Ureter (tissue), 1 donor: ENCODE measurements around a stretch of chr6.

DNA sequence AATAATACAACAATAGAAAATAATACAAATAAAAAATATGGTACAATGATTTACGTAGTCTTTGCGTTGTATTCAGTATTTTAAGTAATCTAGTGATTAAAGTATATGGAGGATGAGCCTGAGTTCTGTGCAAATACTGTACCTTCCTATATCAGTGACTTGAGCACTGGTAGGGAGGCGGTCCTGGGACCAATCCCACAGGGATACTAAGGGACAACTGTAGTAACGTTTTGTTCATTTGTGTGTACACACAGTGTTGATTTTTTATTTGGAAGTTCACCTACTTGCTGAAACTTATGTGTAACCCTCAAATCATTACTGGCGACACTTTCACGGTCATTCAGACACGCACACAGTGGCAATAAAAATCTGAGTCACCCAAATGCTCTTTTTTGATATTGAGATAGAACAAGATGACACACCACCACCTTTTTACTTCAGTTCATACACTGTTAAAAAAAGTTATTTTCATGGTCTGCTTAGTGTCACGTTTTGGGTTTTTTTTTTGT is 79.7 kb downstream of the QKI start:
- PRO-cap: no peak

DNA sequence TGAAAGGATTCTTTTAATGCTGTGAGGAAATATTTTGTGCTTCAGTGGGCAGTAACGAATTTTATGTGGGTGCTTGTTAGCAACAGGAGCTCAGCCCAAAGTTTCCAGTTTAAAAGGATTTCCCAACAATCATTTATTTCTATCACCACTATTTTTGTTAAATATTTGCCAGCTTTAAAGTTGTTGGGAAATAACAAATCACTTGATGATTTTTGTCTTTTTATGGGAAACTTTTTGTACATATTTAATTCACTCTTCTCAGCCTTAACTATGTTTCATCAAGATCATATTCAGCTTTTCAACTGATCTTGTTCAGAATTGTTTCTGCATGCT is 111.9 kb downstream of the QKI start:
- PRO-cap: no peak

DNA sequence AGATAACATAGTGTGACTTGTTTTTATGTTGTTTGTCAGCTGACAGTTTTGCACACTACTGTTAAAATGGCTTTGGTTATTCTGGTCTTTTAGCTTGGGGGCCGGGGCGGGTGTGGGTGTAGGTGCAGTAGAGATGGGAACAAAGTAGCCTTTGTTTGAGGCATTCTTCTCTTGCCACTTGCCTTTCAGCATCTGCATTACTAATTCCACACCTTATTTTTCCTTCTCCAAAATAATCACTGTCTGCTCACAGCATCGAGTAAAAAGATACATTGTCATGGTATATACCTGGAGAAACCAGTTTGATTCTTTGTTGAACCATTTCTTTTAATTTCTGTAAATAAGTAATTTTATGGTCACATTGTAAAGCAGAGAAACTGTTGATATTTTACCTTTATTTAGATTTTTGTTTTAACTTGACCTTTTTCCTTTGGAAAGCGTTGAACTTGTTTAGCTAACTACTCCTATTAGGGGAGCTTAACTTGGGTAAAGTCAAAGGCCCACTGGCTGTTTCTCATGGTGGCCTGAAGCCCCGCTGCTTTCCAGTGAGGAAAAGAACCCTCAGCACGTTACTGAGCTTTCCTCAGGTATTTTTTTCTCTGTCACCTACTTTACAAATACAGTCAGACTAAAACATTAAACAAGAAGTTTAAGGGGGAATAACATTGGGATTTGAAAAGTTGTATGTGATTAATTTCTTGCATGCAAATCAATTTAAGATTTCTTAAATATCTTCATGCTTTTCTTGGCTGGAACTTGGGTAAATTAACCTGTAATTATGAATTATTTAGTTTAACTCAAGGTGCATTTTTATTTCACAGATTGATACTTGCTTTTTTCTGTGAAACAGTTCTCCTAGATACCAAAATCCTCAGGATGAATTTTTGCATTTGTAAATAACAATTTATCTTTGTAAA is 159.7 kb downstream of the QKI start:
- PRO-cap: no peak

DNA sequence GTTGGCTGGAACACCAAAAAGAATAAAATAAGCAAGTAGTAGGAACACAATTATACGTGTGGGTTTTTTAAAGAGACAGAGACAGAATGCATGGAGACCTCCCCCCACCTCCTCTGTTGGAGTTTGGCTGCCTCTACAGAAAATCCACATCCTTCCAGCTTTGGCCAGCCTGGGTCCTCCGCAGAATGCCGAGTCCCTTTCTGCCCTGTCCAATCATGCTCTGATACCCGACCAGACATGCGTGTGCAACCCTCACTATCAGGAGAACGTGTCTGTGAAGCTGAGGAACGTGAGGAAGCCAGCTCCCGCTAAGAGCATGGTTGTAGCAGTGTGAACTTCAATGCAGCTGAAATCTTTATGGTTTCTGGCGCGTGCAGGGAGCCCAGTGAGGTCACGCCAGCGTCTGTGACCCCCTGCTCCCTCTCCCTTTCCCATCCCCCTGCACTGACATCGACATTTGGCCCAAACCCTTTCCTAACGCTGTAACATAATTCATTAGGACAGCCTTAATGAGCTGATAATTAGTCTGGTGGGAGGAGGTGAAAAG is 423.1 kb downstream of the QKI start:
- PRO-cap: no peak

GRCh38 chr6:164785710-164786092 is 523.7 kb downstream of the C6orf118 start:
- PRO-cap: no peak

GRCh38 chr6:164929617-164930152 is 379.7 kb downstream of the C6orf118 start:
- PRO-cap: no peak

- PRO-cap: no peak
Measured at GRCh38 chr6:165010078-165010443, 299.3 kb downstream of the C6orf118 start.

GRCh38 chr6:165660879-165661842 is 1.9 kb downstream of the PDE10A start:
- PRO-cap: bidirectional peak, plus-strand start at chr6:165661630, minus-strand start at chr6:165661487

DNA sequence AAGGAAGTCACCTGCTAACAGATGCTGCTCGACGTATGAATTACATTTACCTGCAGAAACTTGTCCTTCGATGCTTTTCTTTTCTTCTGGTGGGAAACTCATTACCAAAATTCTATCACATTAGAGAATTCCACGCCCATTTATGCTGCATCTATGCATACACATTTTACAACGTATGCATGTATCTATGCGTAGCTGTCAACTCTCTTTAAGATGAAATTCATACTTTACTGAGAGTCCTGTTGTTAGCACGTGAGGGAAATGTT is 89.8 kb upstream of the PDE10A start:
- PRO-cap: no peak

DNA sequence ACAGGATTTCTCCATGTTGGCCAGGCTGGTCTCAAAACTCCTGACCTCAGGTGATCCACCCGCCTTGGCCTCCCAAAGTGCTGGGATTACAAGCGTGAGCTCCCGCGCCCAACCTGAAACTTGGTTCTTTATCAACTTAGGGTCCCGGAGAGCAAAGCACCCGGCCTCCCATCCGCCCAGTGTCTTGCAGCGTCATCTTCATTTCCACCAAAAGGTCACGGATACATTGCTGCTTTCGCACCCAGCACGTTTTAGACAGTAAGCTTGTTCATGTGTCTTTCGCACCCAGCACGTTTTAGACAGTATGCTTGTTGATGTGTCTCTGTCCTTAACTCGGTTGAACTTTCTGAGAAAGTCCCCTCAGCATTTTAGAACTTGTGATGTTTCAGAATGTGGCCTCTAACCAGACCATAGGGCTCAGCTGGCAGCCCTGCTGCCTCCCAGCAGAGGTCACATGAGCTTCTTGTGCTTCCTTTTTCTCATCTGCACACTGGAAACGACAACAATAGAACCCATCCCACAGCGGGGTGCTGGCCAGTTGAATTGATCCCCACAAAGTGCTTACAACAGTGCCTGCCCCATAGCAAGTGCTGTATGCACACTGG is 48.7 kb downstream of the PRR18 start:
- PRO-cap: no peak

GRCh38 chr6:166305826-166306209 is 2.4 kb downstream of the PRR18 start:
- PRO-cap: no peak

GRCh38 chr6:166340358-166341150 is 1.8 kb downstream of the SFT2D1 start:
- PRO-cap: no peak

- PRO-cap: no peak
Measured at GRCh38 chr6:166487981-166488428, 98.5 kb downstream of the RAMACL start.

GRCh38 chr6:166541749-166542184 is 44.7 kb downstream of the RAMACL start:
- PRO-cap: no peak

DNA sequence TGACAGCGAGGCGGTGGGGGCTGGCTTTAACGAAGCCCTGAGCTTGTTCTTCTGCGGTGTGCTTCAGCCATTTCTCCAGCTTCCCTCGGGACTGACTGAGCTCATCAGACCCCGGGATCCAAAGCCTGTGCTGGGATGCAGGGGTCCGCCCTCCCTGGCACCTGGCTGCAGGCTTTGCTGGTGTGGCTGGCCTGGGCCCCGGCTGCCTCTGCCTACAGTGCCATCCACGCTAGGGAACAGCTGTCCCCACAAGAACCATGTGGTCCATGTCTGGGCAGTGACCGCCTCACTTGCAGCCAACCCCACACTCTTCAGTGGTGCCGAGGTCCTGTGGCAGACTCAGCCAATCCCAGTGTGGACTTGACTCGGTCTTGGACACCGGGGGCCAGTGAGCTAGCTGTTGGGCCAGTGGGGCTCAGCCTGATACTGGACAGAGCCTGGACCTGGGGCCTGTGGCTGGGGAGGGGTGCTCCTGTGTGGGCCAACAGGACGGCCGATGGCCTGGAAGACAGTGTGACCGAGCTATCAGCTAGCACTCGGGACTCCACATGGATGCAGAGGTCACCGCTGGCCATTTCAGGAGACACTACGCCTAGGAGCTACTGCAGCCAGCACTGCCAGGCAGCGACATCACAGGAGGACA is 21.1 kb downstream of the RAMACL start:
- PRO-cap: no peak

DNA sequence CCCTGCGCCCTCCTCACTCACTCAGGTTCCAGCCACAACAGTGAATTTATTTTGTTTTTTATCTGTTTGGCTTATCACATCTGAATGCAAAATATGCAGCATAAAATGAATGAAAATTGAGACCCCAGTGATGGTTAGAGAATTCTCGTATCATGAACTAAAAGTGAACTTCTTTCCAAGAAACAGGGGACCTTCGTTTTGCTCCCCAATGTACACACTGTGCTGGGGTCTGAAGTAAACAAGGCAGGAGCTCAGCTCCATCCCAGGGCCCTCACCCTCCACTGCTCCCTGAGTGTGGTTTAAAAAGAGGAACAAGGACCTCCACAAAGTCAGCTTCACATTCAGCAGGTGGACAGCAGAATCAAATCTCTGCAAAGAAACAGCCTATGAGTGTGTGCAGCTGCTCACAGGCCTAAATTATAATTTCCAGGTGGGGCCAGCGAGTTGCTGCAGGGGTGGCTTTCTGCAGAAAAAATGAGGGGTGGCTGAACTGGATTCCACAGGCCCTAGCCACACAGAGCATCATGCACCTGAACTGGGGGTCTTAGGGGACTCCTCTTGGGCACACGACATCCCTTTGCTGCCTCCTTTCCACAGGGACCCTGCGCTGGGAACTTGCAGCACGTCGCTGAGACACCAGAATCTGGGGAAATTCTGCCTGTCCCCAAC is 1.6 kb upstream of the RAMACL start:
- PRO-cap: no peak

- PRO-cap: no peak
Measured at GRCh38 chr6:166598409-166599236, 12.1 kb upstream of the RAMACL start.

- PRO-cap: no peak
Measured at GRCh38 chr6:166623225-166623809, 3.7 kb downstream of the RPS6KA2 start.

- PRO-cap: no peak
Measured at GRCh38 chr6:166824428-166825221, 131.7 kb downstream of the RNASET2 start.

GRCh38 chr6:166861969-166862742 is 94.2 kb downstream of the RNASET2 start:
- PRO-cap: no peak